SK-N-SH (cell line): ENCODE measurements around a stretch of chr1.

DNA sequence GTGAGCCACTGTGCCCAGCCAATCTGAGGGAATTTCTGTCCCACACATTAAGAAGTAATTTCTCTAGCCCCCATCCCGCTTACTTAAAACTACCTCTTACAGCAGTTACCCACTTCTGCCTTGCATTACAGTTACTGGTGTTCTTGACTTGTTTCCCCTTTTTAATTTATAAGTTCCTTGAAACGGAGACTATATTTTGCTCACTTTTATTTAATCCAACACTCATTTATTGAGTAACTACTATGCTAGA is 7.0 kb downstream of the NCF2 start:
- RRBS, result no CpG with 5 or more reads among the region's 2 CpGs
CAGE:
- cytosol, long polyA plus RNA, result no peak
- long polyA plus RNA, result no peak
- nucleus, long polyA plus RNA, result no peak

DNA sequence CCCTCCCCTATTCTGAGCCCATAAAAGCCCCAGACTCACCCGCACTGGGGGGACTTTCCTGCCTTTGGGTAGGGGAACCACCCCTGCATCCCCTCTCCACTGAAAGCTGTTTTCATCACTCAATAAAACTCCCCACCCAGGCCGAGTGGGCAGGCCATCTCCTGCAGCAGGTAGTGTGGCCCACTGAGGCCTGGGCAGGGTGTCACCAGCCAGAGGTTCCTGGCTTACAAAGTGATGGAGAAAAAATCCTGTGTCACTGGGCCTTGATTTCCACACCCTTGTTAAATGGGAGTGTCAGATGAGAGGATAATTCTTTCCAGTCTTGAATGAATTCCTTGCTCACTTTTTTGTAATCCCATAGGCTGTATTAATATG is 745 bp upstream of the NCF2 start:
- RRBS, result no CpG with 5 or more reads among the region's 2 CpGs
CAGE:
- cytosol, long polyA plus RNA, result no peak
- long polyA plus RNA, result no peak
- nucleus, long polyA plus RNA, result no peak

DNA sequence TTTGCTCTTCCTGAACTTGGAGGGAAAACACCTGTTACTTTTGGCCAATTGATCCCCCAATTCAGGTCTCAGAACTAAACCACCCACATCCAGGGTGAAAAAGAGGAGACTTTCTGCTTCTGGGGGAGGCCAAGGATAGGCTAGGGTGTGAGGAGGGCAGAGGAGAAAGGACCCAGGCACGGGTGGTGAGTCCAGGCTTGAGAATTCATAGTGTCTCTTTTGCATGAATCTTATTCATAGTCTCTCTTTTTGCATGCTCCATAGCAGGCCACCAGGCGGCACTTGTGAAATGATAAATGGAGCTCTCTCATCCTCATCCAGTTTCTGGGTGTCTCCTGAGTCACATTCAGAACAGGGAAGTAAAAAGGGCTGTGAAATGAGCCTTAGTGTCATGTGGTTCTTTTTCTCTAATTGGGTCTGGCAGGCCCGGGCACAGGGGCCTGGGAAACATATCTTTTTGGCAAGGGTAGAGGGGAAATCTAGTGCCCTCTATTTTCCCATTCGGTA is 18.9 kb upstream of the NCF2 start:
- RRBS, result 1% methylated on average over 2 of the region's 4 CpGs
CAGE:
- cytosol, long polyA plus RNA, result no peak
- long polyA plus RNA, result no peak
- nucleus, long polyA plus RNA, result no peak

DNA sequence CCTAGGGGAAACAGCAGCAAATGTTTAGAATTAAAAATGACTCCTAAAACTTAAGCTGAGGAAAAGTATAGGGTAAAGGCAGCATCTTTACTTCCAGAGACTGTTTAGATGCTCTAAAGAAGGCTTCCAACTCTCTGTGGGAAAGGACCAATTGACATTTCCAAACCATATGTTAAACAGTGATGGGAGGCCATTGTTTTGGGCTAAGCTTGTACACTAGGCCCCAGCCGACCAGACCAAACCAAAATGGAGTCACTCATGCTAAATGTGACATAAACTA is 2.6 kb upstream of the APOBEC4 start:
- RRBS, result no CpG with 5 or more reads among the region's 1 CpG
CAGE:
- cytosol, long polyA plus RNA, result no peak
- long polyA plus RNA, result no peak
- nucleus, long polyA plus RNA, result no peak

GRCh38 chr1:183888417-183888787 is 83.5 kb downstream of the RGL1 start:
- RRBS, result no CpG with 5 or more reads among the region's 6 CpGs
CAGE:
- cytosol, long polyA plus RNA, result no peak
- long polyA plus RNA, result no peak
- nucleus, long polyA plus RNA, result no peak

- RRBS, result no CpG with 5 or more reads among the region's 4 CpGs
CAGE:
- cytosol, long polyA plus RNA, result no peak
- long polyA plus RNA, result no peak
- nucleus, long polyA plus RNA, result no peak
These were observed 87.2 kb downstream of the RGL1 start for GRCh38 chr1:183891853-183892700.

- RRBS, result no CpG with 5 or more reads among the region's 4 CpGs
CAGE:
- cytosol, long polyA plus RNA, result no peak
- long polyA plus RNA, result no peak
- nucleus, long polyA plus RNA, result no peak
These were observed 99.8 kb downstream of the RGL1 start for GRCh38 chr1:183904667-183905138.

DNA sequence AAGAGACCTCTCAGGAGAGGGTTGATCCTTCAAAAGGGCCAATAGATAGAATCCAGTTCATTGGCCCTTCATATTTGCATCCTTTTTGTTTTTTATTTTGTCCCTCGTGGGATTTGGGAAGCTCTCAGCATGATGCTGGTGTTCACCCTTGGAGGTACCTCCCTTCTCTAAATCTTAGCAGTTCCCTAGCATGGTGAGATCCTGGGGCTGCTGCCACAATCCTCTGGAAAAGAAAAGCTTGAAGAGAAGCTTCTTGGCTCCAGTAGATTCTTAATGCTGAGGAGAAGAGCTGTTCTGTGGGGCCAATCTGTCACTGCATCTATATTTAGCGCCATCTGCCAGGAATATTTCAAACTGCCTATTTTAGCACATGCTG is 91.7 kb downstream of the TSEN15 start:
- RRBS, result no CpG with 5 or more reads among the region's 2 CpGs
CAGE:
- cytosol, long polyA plus RNA, result no peak
- long polyA plus RNA, result no peak
- nucleus, long polyA plus RNA, result no peak

- RRBS, result no CpG with 5 or more reads among the region's 10 CpGs
CAGE:
- cytosol, long polyA plus RNA, result no peak
- long polyA plus RNA, result no peak
- nucleus, long polyA plus RNA, result no peak
These were observed 90.4 kb upstream of the C1orf21 start for GRCh38 chr1:184296175-184297010.

- RRBS, result no CpG with 5 or more reads among the region's 12 CpGs
CAGE:
- cytosol, long polyA plus RNA, result no peak
- long polyA plus RNA, result no peak
- nucleus, long polyA plus RNA, result no peak
These were observed 92.6 kb downstream of the C1orf21 start for GRCh38 chr1:184479381-184479950.

DNA sequence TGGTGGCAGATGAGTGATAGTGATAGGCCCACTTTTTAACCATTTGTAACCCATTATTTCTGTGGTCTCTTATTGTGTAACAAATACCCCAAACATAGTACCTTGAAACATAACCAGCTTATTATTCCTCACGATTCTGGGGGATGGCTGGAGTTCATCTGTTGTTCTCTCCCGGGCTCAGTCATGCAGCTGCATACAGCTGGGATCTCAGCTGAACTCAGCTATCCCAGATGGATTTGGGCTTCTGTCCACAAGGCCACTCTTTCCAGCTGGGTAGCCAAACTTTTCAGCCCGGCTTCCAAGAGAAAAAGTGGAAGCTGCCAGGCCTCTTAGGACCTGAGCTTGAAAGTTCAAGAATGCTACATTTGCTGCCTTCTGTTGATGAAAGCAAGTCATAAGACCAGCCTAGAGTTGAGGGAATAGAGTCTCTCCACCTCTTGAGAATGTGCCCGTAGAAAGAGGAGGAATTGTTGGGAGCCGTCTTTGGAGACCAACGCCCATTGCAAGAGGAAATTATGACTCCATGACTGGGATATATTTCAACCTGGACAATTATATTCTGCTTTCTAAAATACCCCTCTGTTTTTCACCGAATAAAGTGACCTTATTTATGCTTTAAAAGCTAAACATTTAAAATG is 95.3 kb downstream of the C1orf21 start:
- RRBS, result no CpG with 5 or more reads among the region's 7 CpGs
CAGE:
- cytosol, long polyA plus RNA, result no peak
- long polyA plus RNA, result no peak
- nucleus, long polyA plus RNA, result no peak

DNA sequence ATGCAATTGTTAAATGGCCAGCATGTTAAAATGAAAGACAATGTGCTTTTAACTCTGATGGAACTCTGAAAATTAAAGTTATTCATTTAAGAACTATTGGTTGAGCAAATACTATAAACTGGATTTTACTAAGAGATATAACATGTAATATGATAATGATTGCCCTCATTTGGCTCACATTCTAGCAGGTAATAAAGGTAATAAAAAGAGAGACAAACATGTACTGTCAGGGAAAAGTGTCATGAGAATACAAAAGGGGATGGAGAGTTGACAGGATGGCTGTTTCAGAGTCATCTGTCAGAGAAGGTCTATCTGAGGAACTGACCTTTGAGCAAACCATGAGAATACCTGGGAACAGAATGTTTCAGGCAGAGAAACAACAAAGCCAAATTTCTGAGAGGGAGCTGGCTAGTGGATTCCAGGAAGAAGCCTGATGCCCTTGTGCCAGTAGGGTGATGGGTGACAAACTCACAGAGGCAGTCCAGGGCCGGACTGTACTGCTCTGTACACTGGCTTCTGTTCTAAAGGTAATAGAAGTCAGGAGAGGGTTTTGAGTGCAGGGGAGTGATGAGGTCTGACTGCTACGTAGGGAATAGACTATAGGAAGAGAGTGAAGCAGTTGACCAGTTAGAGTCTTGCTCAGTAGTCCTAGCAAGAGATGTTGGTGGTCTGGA is 107.1 kb downstream of the C1orf21 start:
- RRBS, result no CpG with 5 or more reads among the region's 2 CpGs
CAGE:
- cytosol, long polyA plus RNA, result no peak
- long polyA plus RNA, result no peak
- nucleus, long polyA plus RNA, result no peak

DNA sequence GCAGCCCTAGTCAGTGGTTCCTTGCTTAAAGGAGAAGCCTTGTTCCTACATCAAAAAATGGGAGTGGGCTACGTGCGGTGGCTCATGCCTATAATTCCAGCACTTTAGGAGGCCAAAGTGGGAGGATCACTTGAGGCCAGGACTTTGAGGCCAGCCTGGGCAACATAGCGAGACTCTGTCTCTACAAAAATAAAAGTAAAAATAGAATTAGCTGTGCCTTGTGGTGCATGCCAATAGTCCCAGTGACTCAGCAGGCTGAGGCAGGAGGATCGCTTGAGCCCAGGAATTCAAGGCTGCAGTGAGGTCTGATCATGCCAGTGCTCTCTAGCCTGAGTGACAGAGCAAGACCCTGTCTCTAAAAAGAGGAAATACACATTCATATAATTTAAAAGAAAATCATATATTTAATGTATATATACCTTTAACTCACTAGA is 127.1 kb downstream of the C1orf21 start:
- RRBS, result no CpG with 5 or more reads among the region's 4 CpGs
CAGE:
- cytosol, long polyA plus RNA, result no peak
- long polyA plus RNA, result no peak
- nucleus, long polyA plus RNA, result no peak

GRCh38 chr1:184576688-184577550 is 177.7 kb downstream of the EDEM3 start:
- RRBS, result no CpG with 5 or more reads among the region's 14 CpGs
CAGE:
- cytosol, long polyA plus RNA, result no peak
- long polyA plus RNA, result no peak
- nucleus, long polyA plus RNA, result no peak

GRCh38 chr1:184632567-184633472 is 121.8 kb downstream of the EDEM3 start:
- RRBS, result no CpG with 5 or more reads among the region's 8 CpGs
CAGE:
- cytosol, long polyA plus RNA, result no peak
- long polyA plus RNA, result no peak
- nucleus, long polyA plus RNA, result no peak

DNA sequence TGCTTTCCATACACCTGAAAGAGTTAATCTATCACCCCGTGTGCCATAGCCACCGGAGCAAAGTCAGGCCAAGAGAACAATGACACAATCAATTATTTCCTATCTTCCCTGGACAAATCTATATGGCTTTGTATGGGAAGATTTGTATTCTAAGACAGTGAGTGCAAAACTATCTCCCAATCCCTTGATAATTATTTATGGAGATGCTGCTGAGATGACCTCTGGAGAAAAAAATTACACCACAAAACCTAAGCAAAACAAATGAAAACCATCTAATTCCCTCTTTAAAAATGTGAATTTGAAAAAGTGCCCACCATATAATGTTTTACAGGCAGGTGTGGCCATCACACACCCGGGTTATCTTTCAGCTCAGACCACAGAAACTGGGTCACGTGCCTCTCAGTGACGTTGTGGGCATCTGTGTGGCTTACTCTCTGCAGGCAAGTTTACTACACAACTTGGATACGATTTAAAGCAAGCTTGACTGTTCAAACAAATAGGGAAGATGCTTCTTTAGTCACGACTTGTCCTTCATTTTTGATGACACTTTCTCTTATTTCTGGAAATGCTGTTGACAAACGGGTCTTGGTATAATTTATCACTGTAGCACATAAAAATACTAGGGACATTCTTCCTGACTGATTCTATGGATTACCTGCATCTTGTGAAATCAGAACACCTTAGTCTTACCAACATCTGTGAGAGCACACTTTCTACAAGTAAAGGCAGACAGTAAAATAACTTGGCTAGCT is 89.0 kb upstream of the EDEM3 start:
- RRBS, result no CpG with 5 or more reads among the region's 8 CpGs
CAGE:
- cytosol, long polyA plus RNA, result no peak
- long polyA plus RNA, result no peak
- nucleus, long polyA plus RNA, result no peak

GRCh38 chr1:184905015-184905645 is 69.2 kb downstream of the NIBAN1 start:
- RRBS, result no CpG with 5 or more reads among the region's 3 CpGs
CAGE:
- cytosol, long polyA plus RNA, result no peak
- long polyA plus RNA, result no peak
- nucleus, long polyA plus RNA, result no peak

DNA sequence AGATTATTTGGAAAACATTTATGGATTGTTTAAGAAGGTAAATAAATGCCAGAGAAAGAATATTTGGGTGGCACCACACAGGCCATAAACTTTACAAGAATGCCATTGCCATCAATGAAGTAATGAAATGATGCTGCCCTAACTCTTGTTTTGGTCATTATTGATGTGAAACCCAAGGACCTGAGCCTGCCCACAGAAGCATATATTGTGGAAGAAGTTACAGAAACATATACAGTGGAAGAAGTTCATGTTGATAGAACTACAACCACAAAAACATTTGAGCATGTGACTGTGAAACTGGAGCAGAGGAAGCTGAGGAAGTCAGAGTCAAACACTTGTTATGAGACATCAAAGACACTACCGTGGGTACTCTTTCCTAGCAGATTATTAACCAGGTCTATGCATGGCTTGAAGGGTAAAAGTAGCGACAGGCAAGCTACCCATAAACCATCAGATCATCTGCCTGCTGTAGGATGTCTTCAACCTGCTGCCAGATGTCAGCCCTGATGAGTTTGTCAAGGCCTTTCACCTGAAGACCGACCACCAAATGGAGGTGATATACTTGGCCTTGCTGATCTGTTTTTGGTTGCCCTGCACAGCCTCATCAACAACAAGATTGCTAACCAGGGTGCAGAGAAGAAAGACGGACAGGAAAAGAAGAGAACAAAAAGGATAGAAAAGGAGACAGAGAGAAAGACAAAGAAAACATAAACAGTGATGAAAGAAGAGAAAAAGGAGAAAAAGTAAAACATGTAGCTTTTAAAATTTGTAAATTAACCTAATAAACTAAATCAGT is 35.8 kb downstream of the IVNS1ABP start:
- RRBS, result no CpG with 5 or more reads among the region's 4 CpGs
CAGE:
- cytosol, long polyA plus RNA, result no peak
- long polyA plus RNA, result no peak
- nucleus, long polyA plus RNA, result no peak

DNA sequence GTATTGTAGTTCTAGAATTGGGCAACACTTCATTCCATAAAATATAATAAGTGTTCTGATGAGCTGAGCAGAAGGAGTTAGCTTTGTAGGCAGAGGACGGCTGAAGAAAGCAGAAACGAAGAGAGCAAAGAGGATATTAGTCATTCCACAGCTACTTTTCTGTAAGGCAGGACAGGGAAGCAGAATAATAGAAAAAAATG is 20.2 kb upstream of the IVNS1ABP start:
- RRBS, result no CpG with 5 or more reads among the region's 2 CpGs
CAGE:
- cytosol, long polyA plus RNA, result no peak
- long polyA plus RNA, result no peak
- nucleus, long polyA plus RNA, result no peak

DNA sequence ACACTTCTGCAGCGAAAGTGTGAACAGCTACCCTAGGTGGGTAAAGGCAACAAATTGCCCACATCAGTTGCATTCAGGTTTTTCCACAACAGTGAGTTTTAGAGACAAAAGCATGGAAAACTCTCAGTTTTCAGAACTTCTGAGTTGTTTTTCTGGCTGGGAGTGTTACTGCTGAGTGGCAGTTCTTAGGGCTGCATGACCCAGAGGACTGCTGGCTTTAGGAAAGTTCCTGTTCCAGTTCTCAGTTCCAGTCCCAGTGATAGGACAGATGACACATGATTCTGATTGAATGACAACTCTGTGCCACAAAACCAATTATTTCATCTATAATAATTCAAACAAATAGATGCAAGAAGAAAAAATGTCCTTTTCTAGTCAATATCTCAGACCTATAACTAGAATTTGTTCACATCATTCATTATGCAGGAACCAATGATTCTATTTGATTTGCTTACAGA is 29.3 kb upstream of the IVNS1ABP start:
- RRBS, result no CpG with 5 or more reads among the region's 1 CpG
CAGE:
- cytosol, long polyA plus RNA, result no peak
- long polyA plus RNA, result no peak
- nucleus, long polyA plus RNA, result no peak